Hair follicular keratinocyte (primary cell): ENCODE measurements around a stretch of chr11.

DNA sequence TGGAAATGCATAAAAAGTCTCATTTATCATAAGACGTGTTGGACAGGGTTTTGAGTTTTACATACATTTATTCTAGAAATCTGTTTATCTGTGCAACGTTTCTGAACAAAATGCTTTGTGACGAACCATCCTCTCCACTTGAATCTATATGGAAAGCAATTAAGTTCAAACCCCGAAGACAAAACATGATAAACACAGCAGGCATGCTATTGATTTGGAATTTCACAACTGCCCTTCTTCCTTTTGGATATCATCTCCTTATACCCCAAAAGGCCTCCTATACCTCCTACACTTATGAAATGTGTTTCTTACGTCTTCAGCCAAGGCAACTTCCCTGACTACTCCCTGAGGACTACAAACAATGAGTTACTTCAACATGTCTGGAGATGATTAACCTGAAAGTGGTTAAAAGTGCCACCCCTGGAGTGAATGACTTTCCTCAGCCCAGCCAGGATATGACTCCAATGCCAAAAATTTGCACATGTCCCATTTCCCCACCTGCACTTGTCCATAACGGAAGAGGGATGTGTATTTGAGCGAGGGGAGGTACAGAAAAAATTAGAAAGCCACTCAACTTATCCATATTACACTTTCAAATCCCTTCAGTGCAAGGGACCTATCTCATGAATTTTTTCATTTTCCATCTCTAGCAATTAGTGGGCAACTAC, 37.0 kb downstream of the KIRREL3 start:
- RAMPAGE, long total RNA, result no peak

DNA sequence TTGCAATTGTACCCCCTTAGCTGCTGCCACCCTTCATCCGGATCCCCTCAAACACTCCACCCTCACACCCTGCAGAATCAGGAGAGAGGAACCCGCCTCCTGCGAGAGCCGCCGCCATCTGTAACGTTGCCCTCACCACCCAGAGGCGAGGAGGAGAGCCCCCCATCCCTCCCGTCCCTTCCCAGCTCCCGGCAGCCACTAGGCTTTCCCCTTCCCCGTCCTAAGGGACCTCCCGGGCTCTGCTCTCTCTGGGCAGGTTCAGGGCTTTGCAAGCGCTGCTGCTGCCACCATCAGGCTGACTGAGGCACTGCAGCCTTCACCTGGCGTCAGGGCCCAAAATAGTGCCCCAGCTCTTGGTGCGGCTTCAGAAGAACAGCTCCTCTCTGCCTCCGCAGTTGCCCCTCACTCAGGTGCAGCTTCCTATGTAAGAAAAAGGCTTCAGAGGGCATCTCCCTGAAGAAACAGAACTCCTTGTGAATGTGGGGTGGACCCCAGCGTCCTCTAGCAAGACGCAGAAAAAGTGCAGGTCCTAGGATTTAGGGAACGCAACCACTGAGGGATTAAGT, 10.2 kb downstream of the KIRREL3 start:
- RAMPAGE, long total RNA, result no peak

DNA sequence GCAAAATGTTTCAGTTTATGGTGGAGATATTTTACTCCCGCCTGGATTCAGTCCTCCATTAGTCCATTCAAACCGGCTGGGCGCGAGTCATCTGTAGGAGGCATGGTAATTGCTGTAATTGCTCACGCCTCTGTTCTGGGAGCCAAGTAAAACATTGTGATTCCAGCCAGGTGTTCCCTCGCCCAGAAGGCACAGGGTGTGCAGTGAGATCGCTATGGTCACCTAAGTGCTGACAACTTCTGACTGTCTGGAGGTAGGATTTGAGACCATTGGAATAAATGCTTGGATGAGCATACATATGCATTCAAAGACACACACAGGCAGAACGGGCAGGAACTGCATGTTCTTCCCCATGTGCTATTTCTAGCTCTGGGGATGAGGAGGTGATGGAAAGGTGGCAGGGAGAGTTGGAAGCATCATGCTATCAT, 627.7 kb upstream of the KIRREL3 start:
- RAMPAGE, long total RNA, result no peak

DNA sequence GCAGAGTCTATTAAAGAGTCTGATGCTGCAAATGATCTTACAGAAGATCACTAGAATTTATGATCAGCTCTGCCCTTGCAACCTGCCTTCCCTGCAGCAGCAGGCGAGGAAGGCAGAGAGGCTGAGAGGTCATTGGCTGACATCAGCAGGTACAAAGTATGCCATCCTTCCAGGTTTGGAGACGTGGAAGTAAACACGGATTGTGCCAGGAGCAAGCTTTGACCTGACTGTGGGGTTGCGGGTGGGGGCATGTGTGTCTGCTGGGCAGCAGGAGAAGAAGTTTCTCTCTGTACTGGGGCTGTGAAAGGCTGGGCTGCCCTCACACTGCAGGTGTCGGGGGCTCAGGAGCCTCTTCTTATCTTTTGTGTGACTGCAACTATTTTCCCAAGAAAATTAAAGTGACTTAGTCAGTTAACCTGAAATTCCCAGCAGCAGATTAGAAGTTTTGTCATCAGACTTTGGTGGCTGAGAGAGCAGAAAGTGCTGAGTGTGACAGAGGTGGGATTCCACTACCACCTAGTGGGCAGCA, 566.0 kb downstream of the ETS1 start:
- RAMPAGE, long total RNA, result no peak

DNA sequence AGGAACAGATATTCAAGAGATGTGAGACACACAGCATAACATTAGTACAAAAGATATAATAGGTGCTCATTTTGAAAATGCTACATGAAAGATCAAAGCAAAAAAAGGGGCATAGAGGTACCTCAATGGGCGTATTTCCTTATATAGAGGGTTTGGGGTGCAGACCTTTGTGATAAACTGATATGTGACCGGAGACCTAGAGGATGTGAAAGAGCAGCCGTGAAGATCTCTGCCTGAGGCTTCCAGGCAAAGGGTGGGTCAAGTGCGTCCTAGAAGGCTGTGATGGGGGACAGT, 551.4 kb downstream of the ETS1 start:
- RAMPAGE, long total RNA, result no peak

DNA sequence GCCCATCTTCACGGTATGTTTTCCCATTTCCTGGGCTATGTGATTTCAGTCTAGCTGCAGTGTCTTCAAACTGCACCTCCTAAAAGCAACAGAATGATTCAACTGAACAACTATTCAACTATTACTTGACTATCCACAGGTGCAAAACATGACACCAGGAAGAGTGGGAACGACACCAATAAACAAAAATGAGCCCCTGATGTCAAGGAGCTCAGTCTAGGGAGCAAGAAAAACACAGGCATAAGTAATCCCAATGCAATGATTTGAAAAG, 285.7 kb downstream of the ETS1 start:
- RAMPAGE, long total RNA, result no peak

GRCh38 chr11:128311957-128312406, 275.4 kb downstream of the ETS1 start:
- RAMPAGE, long total RNA, result no peak

DNA sequence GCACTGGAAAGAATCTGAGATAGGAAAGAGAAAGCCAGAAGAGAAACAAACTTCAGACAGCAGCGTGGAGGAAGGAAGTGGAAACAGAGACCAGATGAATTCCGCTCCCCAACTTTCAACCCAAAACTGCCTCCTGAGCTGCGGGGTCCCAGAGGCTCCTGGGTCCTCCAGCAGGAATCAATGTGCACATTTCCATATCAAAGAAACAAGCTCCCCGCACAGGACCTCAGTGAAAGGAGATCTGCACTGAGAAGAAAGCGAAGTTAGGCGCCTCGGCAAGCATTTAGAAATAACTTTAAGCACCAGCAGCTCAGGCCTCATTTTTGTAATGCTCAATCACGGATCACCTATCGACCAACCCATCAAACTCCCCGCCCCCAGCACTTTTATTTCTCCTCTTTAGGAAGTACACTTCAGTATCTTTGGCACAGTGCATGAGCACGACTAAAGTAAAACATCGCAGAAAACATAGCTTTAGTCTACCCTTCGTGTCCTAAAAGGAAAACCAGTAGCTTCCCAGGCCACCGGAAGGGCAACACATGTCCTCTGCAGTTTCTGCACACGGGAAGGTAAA, 245.5 kb downstream of the ETS1 start:
- RAMPAGE, long total RNA, result no peak

DNA sequence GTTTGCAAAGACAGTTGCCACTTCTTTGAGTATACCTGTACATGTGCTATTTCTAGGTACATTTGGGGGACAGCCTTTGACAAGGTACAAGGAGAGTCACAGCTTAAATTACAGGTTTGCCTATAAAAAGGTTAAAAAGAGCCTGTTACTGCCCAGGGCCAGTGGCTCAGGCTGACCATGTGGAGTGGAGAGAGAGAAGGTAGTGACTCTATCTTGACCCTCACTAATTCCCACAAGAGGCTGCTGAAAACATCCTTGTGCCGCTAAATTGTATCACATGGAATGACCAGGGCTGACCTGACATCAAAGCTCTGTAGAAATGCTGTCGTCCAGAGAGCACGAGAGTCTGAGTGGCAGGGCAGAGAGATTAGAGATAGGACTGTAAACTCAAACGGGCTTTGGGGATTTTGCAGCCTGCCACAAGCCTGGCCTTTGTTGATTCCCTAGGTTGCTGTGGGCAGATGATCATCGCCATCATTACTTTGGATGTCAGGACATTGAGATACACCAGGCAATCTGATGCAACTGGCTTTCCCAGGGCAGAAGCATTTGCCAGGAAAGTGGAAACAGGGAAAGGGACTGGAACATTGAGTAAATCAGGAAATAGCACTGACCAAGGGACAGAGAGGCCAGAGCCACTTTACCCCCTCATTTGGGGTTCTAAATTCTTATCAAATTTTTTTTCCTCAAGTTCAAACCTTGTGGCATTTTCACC, 131.7 kb downstream of the ETS1 start:
- RAMPAGE, long total RNA, result no peak

GRCh38 chr11:128469146-128469608, 118.2 kb downstream of the ETS1 start:
- RAMPAGE, long total RNA, result no peak

- RAMPAGE, long total RNA, result no peak
Measured at GRCh38 chr11:128520821-128521628, 66.3 kb downstream of the ETS1 start.

GRCh38 chr11:128523498-128524157, 63.7 kb downstream of the ETS1 start:
- RAMPAGE, long total RNA, result no peak

- RAMPAGE, long total RNA, result no peak
Measured at GRCh38 chr11:128538345-128538730, 49.0 kb downstream of the ETS1 start.

- RAMPAGE, long total RNA, result no peak
Measured at GRCh38 chr11:128548285-128549238, 38.8 kb downstream of the ETS1 start.

DNA sequence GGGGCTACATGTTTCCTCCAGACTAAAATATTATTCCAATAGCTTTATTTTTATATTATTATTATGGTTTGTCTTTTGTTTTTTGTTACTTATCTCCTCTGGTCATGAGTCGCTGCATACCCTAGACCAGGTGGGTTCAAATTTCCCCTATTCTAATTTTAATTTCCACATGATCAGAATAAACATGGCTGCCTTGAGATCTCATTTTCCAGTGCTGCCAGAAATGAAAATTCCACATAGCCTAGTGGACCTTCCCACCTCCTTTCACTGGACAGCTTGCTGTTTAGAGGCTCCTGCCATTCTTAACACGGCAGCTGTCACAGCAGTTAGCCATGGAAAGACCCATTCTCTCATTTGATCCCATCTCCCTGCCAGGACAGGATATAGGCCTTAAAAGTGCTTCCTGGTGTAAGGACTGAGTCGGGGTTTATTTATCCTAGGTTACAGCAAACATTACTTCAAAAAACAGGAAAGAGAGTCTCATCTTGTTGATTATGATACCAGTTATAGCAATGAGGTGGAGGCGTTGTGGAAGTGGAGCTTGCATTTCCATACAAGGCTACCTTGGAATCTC, 17.2 kb upstream of the ETS1 start:
- RAMPAGE, long total RNA, result no peak

GRCh38 chr11:128687208-128687881, 6.5 kb upstream of the FLI1 start:
- RAMPAGE, long total RNA, result no peak

DNA sequence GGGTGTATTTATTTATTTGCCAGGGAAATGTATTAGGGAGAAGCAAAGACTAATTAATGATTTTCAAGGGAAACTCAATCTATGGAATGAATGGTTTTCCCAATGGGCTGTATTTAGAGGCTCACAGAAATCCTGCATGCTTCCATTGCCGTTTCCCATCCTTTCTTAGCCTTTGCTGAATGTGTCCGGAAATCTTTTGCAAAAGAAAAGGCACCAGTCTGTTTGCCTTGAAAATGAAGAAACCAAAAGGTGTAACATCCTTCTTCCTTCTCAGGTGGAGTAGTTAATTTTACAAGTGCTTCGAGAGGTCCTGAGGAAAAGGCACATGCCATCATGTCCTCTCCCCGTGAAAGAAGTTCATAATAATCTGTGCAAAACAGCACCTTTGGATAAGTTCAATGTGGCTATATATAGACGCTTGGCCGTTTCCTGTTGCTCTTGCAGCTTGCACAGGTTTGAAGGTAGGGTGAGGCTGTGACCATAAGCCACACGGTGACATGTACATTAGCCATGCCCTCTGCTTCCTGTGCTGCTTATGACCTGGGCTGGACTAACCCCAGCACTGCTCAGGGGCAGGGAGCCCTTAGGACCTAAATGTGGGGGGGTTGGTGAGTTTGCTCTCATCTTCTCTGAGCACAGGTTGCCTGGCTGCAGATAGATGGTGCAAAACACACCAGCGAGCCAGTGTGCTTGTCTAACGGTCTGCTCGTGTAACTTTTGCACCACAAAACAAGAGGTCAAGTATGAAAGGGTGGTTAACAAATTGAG, 37.0 kb downstream of the FLI1 start:
- RAMPAGE, long total RNA, result no peak

DNA sequence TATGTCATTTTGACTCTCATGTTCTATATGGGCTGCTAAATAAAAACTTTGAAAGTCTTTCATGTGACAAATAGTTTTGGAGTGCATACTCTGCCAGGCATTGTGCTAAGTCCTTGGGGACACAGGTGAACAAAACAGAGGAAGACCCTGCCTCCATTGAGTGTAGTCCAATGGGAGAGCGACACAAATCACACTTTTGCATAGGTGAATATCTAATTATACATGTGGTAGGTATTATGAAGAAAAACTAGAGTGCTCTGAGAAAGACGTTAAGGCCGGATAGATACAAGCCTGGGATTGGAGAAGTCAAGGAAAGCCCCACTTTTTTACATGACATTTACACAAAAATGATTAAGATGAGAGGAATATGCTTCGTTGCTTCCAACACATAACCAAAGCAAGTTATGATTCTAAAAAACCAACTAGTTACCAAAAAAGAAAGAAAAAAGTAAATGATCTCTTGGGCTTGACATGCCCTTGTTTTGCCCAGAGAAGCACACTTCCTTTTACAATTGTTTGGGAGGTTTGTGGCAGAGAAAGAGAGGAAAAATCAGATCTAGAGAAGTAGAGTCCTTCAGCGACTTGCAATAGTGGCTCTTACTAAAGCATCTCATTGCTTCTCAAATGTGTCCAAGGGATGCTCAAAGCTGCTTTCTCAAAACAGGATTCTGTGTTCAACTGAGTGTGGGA, 38.6 kb downstream of the FLI1 start:
- RAMPAGE, long total RNA, result no peak

- RAMPAGE, long total RNA, result no peak
Measured at GRCh38 chr11:128757800-128758575, 64.1 kb downstream of the FLI1 start.

- RAMPAGE, long total RNA, result no peak
Measured at GRCh38 chr11:128790098-128790750, 76.9 kb downstream of the KCNJ1 start.